Metastatic Breast Carcinoma in the Brain (tissue), 10 donors: ENCODE measurements around a stretch of chr9.

- PRO-cap, 10 experiments, result no peak in any of the 10 experiments
These were observed 2.7 kb upstream of the NPDC1 start for GRCh38 chr9:137048438-137049342.

DNA sequence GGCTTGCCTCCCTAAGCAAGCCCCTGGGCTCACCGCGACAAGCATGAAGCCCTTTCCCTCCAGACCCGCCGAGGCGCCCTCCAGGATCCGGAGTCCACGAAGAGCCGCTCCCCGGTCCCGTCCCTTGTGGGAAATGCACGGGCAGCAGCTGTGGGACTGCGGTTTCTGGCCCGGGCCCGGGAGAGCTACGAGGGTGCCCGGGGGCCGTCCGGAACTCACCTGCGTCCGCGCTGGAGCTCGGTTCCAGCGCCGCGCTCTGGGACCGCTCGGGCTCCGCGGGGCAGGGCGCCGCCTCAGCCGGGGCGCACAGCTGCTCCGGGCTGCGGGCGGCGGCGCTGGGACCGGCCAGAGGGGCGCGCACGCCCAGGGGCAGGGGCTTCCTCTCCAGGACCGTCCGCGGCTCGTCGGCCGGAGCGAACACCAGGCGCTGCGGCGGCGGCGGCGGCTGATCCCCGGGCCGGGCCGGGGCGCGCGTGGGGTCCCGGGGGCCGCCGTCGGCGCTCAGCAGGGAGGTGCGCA, 627 bp downstream of the SAPCD2 start:
- PRO-cap, 10 experiments, result no peak in any of the 10 experiments

GRCh38 chr9:137184660-137185467, 3.5 kb downstream of the ANAPC2 start:
- PRO-cap, 10 experiments, result no peak in any of the 10 experiments

DNA sequence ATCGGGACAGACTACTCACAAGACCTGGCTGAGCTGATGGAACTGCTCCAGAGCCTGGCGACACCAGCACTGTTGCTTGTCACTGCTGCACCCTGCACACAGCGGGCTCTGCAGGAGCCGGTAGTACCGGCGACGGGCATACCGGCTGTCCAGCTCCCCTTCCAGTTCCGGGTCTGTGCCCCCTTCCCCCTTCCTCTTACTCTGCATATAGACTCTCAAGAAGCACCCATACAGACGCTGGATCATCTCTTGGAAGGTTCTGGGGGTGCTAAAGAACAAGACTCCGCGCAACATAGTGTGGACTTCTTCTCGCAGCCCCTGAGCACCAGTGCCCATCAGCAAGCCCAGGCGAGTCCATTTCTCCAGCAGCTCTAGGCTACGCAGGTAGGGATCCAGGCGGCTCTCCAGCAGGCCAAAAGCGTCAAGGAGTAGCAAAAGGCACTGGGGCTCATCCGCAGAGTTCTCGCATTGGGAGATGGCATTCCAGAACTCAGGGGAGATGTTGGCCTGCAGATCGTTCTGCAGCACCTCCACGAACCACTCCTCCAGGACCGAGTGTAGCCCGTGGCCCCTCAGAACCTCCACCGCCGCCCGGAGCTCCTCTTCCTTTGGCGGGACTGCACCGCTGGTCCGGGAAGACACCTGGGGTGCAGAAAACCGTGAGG, 766 bp downstream of the ANAPC2 start:
- PRO-cap, 10 experiments, result no peak in any of the 10 experiments

GRCh38 chr9:137194320-137194772, 5.9 kb downstream of the SSNA1 start:
- PRO-cap, 10 experiments, result no peak in any of the 10 experiments

DNA sequence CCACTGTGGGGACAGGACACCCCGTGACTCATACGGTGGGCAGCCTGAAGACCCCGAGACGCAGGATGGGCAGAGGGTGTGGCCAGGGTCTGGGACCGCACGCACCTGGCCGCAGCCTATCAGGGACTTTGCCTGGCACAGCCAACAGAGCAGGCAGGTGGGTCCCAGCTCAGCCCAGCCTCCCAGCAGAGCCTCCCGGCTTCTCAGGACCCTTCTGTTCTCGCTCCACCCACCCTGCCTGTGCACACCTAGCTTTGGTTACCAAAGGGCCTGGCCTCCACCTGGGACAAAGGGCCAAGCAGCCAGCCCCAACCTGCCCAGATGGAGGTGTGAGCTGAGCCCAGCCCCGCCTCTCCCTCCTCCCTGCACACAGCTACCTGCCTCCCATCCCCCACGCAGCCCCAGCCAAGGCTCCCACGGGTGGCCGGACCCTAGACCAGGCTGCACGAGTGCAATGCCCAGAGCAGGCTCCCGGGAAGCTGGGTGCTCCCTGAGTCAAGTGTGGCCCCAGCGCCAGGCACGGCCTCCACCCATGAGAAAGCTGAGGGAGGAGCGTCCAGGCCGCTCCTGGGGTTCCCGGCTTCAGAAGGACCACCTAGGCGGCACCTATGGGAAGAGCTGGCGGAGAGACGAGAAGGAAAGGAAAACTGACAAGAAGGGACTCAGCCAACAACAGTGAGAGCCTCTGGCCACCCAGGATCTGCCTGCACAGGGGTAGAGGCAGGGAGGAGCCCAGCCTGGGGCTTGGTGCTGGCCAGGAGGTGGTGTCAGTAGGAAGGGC, 5.6 kb downstream of the TPRN start:
- PRO-cap, 10 experiments, result peak in 3 of 10 experiments; most common plus-strand start position 316 of the sequence (in 1); most common minus-strand start position 240 of the sequence (in 3)

GRCh38 chr9:137243373-137243876, 2.3 kb downstream of the TUBB4B start:
- PRO-cap, 10 experiments, result no peak in any of the 10 experiments

GRCh38 chr9:137243877-137244714, 3.0 kb downstream of the TUBB4B start:
- PRO-cap, 10 experiments, result no peak in any of the 10 experiments

DNA sequence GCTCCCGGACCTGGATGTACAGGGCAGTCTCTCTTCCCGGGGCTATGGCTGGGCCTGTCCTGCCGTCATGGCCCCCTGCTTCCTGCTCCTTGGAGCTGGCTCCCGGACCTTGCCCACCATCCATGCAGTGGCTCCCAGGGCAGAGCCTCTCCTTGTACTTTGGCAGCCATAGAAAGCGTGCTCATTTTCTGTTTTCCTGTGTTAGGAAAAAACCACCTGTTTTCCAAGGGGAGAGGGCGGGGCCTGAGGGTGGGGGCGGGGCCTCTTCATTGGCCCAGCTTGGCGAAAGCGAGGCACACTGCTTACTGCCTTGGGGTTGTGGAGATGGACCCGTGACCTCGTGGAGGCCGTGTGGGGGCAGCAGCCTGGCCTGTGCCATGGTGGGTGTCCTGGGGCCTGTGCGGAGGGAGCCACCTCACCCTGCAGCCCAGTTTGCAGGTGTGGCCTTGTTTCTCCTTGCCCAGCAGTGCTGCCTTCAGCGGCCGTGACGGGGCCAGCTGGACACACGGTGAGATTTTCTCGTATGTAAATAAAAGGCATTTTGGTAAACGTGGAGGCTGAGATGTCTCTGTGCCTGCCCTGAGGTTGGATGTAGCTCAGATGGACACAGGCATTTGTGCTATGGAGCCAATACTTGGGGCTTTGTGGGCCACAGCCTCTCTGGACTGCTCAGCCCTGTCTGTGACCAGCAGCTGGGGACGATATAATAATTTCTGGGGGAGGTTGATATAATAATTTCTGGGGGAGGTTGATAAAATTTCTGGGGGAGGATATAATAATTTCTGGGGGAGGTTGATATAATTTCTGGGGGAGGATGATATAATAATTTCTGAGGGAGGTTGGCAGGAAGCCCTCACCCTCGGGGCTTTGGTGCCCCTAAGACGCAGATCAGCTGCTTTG, 4.3 kb upstream of the TOR4A start:
- PRO-cap, 10 experiments, result no peak in any of the 10 experiments

GRCh38 chr9:137277993-137279171, 856 bp downstream of the TOR4A start:
- PRO-cap, 10 experiments, result peak in 1 of 10 experiments; most common minus-strand start chr9:137278472 (in 1)

GRCh38 chr9:137390470-137391175, 32.3 kb downstream of the EXD3 start:
- PRO-cap, 10 experiments, result no peak in any of the 10 experiments

- PRO-cap, 10 experiments, result peak in 4 of 10 experiments; most common plus-strand start chr9:137417787 (in 4); most common minus-strand start chr9:137417347 (in 1)
These were observed 5.6 kb downstream of the EXD3 start for GRCh38 chr9:137417152-137418031.

DNA sequence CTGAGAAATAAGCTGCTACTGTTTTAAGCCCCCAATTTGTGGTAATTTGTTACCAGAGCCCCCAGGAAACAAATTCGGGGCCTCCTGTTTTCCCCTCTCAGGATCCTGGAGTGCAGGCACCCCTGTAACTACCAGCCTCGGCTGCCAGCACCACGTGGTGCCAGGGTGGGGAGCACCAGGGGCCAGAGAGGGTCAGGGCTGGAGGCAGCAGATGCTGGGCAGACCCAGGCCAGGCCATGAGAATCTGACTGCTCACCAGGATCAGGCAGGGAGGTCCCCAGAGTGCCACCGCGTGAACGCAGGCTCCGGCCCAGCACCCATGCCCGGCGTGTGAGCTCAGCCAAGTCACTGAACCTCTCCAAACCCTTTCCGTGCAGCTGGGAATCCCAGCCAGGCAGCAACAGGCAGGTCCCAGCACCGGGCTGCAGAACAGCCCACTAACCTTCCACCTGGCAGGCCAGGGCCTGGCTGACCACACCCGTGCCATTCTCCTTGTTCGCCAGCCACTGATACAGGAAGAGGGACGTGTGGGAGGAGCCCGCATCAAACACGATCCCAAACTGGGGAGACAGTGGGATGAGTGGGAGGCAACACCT, 3.5 kb downstream of the ENTPD8 start:
- PRO-cap, 10 experiments, result no peak in any of the 10 experiments

DNA sequence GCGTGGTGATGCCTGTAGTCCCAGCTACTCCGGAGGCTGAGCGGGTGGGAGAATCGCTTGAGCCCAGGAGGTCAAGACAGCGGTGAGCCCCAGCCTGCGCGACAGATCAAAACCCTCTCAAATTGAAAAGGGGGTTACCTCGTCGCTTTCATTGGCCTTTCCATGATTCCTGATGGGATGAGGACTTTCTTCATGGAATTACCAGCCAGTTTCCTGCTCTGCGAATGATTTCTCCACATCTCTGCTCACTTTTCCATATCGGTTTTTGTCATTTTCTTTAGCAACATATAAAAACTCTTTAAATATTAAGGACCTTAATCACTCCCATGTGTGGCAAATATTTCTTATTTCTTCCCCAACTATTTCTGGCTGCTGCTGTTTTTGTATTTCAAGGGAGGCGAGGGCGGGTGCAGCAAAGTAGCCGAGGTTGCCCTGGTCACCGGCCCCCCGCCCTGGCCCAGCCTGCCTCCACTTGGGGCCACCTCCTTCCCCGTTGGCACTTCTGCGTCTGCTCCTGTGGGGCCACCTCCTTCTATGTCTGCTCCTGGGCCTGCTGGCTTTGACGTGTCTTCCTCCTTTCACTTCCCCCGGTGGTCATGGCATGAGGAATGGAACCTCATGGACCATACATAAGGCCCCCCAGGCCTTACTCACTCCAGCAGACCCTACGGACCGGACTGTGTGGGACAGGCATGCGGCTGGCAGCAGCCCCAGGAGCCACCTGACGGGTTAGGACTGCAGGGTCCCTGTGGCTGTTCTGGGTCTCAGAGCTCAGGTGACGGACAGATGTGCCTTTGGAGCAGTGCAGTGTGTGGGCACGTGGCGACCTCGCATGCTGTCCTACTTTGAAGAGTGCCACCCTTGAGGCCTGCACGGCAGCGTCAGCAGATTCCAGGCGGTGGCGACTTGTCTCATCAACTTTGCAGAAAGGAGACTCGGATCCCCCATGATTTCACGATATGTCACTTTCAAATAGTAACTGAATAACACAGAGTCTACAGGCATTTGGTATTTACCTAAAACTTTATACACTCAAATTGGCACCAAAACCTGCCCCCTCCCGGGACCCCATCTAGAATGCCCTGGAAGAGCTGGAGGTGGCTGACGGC, 5.8 kb upstream of the ENTPD8 start:
- PRO-cap, 10 experiments, result peak in 1 of 10 experiments; most common minus-strand start position 105 of the sequence (in 1)

- PRO-cap, 10 experiments, result no peak in any of the 10 experiments
These were observed 4.2 kb upstream of the NSMF start for GRCh38 chr9:137463313-137463695.

- PRO-cap, 10 experiments, result peak in 4 of 10 experiments; most common plus-strand start chr9:137494318 (in 1); most common minus-strand start chr9:137494263 (in 3)
These were observed 35.0 kb upstream of the NSMF start for GRCh38 chr9:137494032-137494568.

DNA sequence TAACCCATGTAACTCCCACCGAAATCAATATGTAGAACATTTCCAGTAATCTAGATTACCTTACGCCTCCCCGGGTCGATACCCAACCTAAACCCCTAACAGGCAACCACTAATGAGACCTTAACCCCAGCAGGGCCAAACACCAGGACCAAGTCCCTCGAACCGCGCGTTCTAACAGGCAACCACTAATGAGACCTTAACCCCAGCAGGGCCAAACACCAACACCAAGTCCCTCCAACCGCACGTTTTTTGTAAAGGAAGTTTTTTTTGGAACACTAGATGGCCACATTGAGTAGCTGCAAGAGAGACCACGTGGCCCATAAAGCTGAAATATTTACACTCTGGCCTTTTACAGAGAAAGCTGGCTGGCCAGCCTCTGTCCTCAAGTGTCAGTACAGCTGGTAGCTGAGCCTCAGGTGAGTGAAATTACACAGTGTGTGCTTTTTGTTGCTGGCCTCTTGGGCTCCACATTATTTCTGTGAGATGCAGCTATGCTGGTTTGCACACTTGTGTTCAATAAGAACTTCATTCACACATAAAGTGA, 15.4 kb downstream of the PNPLA7 start:
- PRO-cap, 10 experiments, result peak in 1 of 10 experiments; most common plus-strand start position 379 of the sequence (in 1)

GRCh38 chr9:137554536-137555705, 3.2 kb downstream of the MRPL41 start:
- PRO-cap, 10 experiments, result no peak in any of the 10 experiments

DNA sequence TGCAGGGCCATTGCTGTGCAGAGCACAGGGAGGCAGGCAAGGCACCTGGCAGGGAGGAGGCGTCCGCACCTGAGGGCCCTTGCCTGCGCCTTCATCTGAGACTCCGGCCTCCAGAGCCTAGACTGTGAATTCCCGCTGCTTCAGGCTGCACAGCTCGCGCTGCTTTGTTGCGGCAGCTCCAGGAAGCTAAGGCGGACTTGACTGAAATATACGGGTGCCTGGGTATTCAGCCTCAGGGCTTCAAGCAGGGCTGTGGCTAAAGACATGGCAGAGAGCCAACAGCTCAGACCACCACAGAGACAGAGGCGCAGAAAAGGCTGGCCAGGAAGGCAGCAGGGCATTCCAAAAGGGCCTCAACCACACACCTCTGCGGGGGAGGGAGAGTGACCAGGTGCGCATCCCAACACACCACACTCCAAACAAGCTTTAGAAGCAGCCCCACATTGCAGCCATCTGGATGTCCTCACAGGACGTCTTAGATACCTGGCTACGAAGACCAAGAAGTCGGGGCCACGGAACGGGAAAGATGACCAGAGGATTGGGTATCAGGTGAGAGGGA, 1.5 kb upstream of the DPH7 start:
- PRO-cap, 10 experiments, result no peak in any of the 10 experiments

DNA sequence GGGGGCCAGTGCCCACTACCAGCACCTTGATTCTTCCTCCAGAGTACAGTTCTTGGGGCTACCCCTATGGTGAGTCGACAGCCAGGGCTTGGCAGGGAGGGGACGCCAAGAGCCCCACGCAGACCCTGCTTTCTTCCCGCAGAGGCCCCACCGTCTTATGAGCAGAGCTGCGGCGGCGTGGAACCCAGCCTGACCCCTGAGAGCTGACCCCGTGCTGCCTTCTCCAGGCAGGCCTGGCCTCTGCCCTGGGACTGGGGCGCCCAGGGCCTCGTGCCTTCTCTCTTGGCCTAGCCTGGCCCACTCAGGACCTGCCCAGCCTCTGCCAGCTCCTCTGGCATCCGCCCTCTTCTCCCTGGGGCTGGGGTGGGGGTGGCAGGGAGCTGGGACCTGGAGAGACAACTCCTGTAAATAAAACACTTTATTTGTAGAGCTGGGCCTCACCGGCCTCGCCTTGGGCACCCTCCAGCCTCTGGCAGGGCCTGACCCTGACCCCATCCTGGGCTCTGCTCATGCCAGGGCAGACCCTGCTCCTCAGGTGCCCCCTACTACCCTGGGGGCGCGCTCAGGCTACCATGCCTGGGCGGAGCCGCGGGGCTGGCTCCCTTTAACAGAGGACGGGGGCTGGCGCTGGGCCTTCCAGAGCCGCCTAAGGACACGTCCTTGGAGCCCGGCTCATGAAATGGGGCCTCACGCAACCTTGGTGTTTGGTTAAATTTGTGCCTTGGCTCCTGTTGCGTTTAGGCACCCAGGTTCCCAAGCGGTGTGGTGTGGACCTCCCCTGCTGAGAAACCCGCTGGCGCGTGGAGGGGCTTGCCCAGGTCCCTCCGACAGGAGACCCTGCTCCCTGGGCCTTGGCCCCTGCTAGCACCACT, 3.6 kb upstream of the EHMT1 start:
- PRO-cap, 10 experiments, result peak in 4 of 10 experiments; most common plus-strand start position 416 of the sequence (in 1); most common minus-strand start position 253 of the sequence (in 4)